Aortic smooth muscle cell (primary cell): ENCODE data around the genes RNF165 and ZBTB7C.

DNA sequence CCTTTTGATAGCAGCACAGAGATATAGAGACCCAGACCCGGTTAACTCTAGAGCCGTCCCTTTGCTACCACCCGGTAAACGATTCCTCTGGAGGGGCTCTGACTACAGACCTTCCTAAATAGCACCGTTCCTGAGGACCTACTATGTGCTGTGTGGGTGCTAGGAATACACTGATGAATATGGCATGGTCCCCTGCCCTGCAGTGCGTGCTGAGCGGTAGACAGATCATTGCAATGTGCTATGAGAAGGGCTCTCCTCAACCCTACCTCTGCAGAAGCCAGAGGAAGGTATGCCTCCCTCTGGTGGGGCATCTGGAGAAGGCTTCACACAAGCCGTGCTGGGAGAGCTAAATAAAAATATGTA, 13.8 kb downstream of the SIGLEC15 start:
- RRBS = no CpG with 5 or more reads among the region's 8 CpGs

DNA sequence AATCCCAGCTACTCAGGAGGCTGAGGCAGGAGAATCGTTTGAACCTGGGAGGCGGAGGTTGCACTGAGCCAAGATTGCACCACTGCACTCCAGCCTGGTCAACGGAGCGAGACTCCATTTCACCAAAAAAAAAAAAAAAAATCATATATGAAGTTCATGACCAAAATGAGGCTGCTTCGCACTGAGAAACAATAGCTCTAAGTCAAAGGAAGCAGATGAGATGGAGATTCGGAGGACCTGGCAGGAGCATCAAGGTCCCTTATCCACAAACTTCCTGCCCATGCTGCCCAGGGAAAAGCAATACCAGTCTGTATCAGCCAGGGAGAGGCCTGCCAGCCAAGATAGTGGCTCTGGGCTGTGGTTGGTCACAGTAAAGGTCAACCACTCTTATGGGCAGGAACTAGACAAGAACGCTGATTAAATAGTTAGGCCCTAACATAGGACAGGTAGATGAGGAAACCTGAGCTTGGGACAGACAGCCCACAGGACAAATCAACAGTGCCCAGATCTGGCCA, 10.8 kb downstream of the PSTPIP2 start:
- RRBS = no CpG with 5 or more reads among the region's 7 CpGs

DNA sequence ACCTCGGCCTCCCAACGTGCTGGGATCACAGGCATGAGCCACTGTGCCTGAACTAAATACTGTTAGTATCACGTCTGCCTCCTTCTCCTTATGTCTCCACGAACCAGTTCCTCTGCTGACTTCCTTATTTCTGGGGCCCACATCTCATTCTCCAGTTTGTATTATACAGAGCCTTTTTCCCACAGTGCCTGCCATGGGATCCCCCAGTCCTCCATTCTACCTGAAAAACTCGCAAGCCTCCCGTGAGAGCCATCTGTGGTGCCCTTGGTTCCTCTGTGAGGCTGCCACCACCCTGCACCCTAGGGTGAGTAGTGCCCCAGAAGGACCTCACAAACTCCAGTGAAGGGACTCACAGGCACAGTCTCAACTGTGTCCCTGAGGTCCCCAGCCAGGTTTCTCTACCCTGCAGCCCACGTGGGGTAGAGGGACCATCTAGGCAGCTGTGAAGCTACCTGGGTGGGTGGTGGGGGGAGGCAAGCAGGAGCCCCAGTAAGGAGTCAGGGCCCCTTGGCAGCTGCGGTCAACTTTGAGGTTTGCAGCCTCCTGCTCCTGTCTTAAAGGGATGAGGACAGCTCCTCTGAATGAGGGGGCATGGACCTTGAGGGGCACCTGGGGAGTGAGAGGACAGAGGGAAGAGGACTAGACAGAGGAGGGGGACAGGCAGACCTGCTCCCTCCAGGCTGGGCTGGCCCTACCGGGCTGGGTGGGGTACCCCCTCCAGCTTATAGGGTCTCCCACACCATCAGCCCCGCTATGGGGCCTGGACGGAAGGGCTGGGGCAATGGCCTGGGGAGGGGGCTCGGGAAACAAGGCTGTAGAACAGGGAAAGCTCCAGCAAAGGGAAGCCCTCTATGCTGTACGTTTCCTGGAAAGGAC, 1.1 kb downstream of the PSTPIP2 start:
- RRBS = no CpG with 5 or more reads among the region's 13 CpGs

DNA sequence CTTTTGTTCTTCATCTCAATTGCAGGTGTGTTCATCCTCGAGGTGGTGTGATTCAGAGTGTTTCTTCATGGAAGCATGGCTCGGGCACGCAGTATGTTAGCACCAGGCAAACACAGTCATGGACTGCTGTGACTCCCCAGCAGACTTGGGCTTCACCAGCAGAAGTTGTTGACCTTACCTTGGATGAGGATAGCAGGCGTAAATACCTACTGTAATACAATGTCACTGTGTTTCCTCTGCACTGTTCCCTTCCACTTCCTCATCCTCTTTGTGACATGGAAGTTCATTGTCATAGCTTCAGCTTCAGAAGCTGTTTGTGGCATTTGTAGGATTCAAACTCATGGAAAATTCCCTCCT, 70.9 kb upstream of the RNF165 start:
- RRBS = no CpG with 5 or more reads among the region's 4 CpGs

- RRBS = 2% methylated on average over 52 of the region's 126 CpGs
Measured at GRCh38 chr18:46333345-46334399, at the start of gene RNF165. RNF165 (plus strand) TSS chr18:46334018.

DNA sequence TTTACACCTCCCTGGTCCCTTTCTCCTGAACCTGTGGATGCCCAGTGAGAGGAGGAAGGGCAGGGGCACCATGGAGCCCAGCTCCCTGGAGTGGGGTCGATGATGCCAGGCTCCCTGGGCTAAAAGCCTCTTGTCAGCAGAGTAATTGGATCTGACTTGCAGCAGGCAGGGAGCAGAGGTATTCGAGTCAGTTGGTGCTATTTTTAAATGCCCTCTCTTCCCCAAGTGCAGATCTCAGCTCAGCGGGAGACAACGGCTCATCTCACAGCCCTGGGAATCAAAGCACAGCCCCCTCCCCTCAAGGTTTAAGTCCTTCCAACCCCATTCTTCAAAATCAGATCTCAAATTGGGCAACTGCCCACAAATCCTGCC, 78.0 kb downstream of the RNF165 start:
- RRBS = no CpG with 5 or more reads among the region's 4 CpGs

DNA sequence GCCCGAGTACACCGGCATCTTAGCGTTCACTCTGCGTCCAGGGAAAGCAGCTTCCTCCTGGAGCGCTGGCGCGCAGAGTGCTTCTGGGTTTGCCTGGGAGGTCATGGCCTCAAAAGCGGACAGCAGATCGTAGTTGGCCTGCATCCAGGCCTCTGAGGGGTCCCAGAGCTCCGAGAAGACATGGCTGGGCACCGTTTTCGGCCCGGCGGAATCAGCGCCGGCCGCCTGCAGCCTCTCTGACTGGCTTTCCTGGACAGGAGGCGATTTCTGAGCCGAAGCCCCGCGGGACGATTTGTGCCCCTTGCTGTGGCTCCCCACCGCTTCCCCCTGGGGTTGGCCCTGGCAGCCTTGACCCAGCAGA, 12.5 kb downstream of the ELOA2 start:
- RRBS = no CpG with 5 or more reads among the region's 23 CpGs

GRCh38 chr18:48136356-48137503, 206.3 kb upstream of the SMAD2 start:
- RRBS = 1% methylated on average over 42 of the region's 88 CpGs

DNA sequence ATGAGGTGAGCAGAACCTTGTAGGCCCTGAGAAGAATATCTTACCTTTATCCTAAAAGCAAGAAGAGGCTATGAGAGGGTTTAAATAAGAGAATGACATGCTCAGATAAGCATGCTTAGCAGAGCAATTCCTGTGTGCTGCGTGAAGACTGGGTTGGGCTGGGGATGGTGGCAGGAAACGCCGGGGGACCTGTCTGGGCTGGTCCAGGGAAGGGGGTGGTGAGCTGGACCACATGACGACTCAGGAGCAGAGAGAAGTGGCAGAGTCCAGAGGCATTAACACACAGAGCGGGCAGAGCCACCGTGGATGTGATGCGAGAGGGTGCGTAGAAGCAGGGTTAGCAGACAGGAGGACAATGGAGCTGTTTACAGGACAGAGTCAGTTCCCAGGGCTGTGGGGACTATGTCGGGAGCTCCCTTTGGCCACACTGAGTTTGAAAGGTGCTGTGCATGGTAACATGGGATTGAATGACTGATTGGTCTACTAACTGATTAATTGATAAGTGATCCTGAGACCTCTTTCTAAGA, 84.5 kb downstream of the ZBTB7C start:
- RRBS = no CpG with 5 or more reads among the region's 9 CpGs

GRCh38 chr18:48409048-48410109, at the start of gene ZBTB7C:
ZBTB7C (minus strand) TSS chr18:48409383.
- RRBS = 2% methylated on average over 63 of the region's 152 CpGs

DNA sequence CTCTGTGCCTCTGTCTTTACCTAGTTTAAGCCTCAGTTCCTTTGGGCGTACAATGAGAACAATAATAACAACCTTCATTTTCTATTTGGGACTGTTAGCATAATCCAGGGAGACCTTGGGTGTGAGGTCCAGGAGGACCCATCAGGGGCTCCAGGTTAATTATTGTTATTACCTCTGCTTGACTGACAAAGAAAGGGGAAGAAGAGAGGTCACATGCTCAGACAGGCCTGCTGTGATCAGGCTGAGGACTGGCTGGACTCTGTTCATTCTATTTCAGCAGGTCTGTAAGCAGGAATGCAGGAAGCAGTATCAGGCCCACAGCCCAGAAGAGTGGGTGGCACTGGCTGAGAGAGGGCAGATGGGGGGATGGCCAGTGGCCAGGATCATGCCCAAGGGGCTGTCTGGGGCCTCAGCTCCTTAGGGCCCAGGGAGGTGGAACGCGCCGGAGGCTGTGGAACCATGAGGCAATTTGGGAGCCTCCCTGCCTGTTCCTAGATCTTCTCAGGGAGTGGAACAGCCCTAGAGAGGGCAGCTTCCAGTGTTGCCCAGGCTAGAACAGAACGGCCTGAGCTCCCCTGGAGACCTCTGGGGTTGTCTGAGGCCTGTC, 43.7 kb upstream of the ZBTB7C start:
- RRBS = no CpG with 5 or more reads among the region's 5 CpGs

DNA sequence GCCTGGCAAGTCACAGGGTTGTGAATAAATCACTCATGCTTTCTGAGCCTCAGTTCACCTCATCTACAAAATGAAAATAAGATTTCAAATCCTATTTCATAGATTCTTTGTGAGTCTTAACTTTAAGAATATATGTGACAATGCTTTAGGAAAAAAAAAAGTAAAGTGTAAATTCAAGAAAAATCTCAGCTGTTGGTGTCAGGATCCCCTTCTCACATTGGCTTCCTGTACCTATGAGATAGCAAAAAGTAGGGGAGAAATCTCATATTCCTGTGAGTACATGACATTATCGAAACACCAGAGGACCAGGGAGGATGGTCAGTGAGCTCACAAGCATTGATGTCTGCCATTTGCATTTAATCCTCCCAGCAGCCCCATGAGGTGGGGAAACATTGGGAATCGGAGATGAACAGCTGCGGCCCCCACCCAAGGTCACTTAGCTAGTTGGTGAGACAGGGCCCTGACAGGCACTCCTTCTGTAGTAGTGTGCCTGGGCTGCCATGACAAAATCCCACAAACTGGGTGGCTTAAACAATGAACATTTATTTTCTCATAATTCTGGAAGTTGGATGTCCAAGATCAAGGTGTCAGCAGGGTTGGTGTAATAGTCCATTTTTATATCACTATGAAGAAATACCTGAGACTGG, 29.3 kb downstream of the CTIF start:
- RRBS = no CpG with 5 or more reads among the region's 3 CpGs

DNA sequence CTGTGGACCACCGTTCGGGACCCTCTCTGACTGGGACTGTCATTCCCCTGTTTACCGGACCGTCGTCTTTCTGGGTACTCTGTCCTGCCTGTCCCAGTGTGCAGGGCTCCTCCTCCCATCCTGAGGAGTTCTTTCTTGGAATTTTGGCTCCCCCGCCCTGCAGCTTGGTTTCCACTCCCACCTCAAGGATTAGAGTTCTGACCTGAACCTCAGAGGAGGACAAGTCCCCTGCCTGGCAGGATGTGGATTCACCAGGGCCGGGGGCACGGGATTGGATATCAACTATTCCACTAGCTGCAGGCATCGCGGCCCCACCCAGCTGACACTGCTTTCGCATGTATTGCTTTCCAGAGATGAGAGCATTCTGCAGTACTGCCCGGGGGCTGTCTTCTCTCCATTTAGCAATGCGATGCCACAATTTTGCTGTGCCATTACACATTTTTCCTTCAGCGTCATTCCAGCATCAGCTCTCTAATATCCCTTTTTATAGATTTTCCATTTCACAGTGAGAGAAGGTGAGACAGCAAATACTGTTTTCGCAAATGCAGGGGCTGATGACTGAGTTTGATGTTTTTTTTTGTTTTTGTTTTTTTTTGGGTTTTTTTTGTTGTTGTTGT, 41.9 kb downstream of the CTIF start:
- RRBS = 0% methylated on average over 1 of the region's 15 CpGs

DNA sequence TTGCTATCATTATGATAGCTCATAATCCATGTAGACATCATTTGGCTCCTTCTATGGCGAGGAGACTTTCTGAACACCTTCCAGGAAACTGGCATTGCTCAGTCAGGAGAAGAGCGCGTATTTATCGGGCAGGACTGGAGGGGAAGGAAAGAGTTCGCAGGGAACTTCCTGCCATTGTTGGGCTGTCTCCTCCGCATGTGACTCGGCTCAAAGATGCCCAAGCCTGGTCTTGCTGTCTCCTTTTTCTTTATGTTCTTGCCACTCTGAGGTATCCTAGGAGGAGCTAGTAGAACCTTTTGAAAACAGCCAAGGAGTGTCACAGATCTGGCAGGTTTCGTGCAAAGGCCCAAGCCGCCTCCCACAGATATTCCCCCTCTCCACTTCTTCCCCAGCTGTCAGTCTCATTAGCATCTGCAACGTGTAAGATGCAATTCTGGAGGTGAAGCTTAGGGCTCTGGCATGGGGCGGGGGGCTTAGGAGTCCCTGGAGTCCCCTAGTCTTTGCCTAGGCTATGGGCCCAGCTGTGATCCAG, 157.0 kb downstream of the CTIF start:
- RRBS = no CpG with 5 or more reads among the region's 11 CpGs

- RRBS = no CpG with 5 or more reads among the region's 8 CpGs
Measured at GRCh38 chr18:48734897-48735592, 196.2 kb downstream of the CTIF start.

GRCh38 chr18:48742803-48743511, 204.1 kb downstream of the CTIF start:
- RRBS = 6% methylated on average over 2 of the region's 11 CpGs

GRCh38 chr18:48749709-48750201, 201.0 kb downstream of the SMAD7 start:
- RRBS = no CpG with 5 or more reads among the region's 14 CpGs

DNA sequence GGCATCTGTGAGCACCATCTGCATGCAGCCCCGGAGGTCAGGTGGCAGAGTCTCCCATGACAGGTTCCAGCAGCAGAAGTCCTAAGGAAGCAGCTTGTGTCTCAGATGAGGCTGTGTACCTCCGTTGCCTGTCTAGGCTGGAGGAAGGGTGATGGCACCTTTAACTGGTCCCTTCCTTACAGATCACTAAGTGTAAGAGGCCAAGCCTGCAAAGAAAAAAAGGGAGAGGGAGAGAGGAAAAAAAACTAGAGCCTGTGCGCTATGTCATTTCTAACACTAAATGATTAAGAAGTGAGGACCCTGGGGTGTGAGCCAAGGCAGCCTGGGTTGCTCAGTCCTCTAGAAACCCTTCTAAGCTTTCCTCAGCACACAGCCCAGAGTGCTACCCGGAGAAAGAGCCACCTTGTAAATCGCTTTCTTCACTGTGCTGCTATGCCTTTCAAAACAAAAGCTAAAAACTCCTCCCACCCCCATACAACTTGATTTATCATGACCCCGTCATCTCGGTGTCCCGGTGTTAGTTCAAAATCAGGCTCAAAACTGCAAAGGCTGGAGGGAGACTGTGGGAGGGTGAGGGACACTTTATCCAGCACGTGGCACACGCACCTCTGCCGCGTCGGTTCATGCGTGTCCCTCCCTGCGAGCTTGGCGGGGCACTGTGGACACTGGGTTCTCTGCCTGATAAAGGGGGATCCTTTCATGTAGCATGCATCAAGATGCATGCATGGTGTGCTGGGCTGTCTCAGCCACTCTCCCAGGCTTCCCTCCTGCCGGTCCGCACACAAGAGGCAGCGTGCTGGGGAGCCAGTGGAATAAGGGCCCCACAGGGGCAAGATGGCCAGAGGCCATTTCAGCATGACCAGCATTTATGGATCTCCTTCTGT, 170.6 kb downstream of the SMAD7 start:
- RRBS = 6% methylated on average over 5 of the region's 19 CpGs

DNA sequence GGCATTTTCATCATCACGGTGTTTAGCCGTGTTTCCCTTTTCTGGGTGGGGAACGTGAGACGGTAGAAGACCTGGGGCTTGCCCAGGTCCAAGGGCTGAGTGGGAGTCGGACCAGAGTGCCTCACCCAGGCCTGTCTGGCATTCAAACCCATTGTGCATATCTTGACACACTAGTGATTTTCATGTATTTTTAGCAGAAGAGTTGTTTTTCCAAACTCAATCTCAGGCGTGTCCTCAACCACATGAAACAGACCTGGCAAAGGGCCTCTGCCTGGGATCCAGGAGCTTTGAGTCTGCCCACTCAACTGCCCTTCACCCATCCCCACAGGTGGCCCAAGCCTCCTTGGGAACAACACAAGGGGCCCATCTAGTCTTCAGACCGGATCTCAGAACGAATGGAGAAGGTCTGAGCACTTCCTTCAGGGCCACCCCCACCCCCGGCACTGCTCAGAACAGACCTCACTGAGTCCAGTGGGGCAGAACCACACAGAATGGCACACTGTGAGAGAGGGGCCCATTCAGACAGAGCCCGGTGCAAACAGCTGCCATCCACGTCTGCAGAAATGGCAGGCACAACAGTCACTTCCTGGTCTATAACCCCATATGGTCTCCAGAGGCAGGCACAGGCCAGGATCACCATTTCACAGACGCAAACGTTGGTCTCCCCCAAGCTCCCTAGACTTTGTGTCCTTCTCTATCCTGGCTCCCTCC, 149.9 kb downstream of the SMAD7 start:
- RRBS = 96% methylated on average over 4 of the region's 13 CpGs

DNA sequence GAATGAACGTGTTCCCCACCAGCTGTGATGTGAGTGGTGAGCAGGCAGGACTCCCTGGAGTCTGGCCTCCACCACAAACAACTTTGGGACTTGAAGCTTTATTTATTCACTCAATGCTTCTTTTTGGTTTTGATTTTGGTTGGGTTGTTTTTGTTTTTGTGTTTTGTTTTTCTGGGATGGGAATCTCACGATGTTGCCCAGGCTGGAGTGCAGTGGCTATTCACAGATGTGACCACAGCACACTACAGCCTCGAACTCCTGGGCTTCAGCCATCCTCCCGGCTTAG, 71.0 kb downstream of the SMAD7 start:
- RRBS = no CpG with 5 or more reads among the region's 4 CpGs